Measurements from ENCODE around the gene FOXP2.

GRCh38 chr7:112701345-112701736, 88.9 kb downstream of the TMEM168 start:
- PRO-cap, result no peak
- RAMPAGE, long total RNA, 3 experiments, result no peak in any of the 3 experiments

- PRO-cap, result no peak
- RAMPAGE, long total RNA, 3 experiments, result no peak in any of the 3 experiments
Observed at GRCh38 chr7:112917011-112917210, 22.8 kb downstream of the BMT2 start.

GRCh38 chr7:114048354-114048704, 129.5 kb upstream of the PPP1R3A start:
- PRO-cap, result no peak
- RAMPAGE, long total RNA, 3 experiments, result no peak in any of the 3 experiments

GRCh38 chr7:114084150-114084985, 165.6 kb upstream of the PPP1R3A start:
- PRO-cap, result unidirectional peak, plus-strand start at chr7:114084924
- RAMPAGE, long total RNA, 3 experiments, result no peak in any of the 3 experiments

DNA sequence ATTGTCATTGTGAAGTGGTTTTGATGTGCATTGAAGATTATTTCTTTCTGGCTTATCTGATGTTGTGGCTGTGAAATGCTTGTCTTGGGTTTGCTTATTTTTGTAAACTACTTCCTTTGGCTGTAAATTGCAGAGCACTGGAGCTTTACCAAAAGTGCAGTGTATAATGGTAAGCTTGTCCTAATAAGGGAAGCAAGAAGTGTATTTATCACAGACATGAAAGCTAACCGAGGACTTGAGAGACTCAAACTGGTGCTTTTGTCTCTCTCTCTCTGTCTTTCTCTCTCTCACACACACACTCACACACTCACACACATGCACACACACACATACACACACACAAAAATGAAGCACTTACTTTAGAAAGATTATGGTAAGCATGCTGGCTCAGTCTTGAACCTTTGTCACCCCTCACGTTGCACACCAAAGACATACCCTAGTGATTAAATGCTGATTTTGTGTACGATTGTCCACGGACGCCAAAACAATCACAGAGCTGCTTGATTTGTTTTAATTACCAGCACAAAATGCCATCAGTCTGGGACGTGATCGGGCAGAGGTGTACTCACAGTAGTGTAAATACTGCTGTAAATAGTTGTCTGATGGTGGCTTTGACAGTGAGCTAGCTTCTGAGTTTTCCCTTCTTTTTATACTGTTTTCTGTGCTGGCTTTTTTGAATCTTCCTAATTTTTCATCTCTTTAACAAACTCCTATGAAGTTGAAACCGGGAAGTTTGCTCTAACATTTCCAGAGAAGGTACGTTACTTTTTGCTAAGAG, at the start of gene FOXP2:
Gene FOXP2, plus strand, starts transcription at position 211 of the 778 bp plus-strand sequence.
- PRO-cap, result no peak
- RAMPAGE, long total RNA, 3 experiments, result no peak in any of the 3 experiments

- PRO-cap, result no peak
- RAMPAGE, long total RNA, 3 experiments, result no peak in any of the 3 experiments
Observed at GRCh38 chr7:114916426-114917032, 5.4 kb upstream of the MDFIC start.

GRCh38 chr7:114923125-114923871, 1.4 kb downstream of the MDFIC start:
- PRO-cap, result bidirectional peak, plus-strand start at chr7:114923427, minus-strand start at chr7:114923273
- RAMPAGE, long total RNA, 3 experiments, result no peak in any of the 3 experiments

- PRO-cap, result no peak
- RAMPAGE, long total RNA, 3 experiments, result no peak in any of the 3 experiments
Observed at GRCh38 chr7:114931832-114932092, 9.9 kb downstream of the MDFIC start.

DNA sequence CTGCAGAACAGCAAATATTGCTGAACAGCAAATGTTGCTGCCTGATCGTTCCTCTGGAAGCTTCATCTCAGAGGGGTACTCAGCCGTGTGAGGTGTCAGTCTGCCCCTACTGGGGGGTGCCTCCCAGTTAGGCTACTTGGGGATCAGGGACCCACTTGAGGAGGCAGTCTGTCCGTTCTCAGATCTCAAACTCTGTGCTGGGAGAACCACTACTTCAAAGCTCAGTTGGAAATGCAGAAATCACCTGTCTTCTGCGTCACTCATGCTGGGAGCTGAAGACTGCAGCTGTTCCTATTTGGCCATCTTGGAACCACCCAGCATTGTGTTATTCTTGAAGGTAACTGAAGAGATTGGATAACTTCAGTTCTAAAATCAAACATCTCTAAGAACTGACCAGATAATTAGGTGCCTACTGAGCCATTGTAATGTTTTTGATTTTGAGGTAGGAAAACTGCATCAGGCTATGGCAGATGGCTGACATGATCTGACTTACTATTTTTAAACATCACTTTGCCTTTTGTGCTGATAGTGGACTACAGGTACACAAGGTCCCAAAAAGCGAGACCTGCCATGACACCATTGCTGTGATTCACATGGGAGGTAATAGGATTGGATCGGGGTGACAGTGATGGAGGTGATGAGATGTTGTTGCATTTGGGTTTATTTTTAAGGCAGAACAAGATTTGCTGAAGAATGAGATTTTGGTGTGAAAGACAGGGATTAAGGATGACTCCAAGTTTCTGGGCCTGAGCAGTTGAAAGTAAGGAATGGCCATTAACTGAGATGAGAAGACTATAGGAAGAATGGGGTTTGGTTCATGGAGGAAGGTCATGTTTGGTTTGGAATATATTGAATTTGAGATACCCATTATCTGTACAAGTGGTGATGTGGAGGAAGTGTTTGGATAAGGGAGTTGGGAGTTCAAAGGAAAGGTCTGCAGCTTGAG, 74.0 kb downstream of the MDFIC start:
- PRO-cap, result no peak
- RAMPAGE, long total RNA, 3 experiments, result no peak in any of the 3 experiments

GRCh38 chr7:115110488-115111137, 188.7 kb downstream of the MDFIC start:
- PRO-cap, result no peak
- RAMPAGE, long total RNA, 3 experiments, result no peak in any of the 3 experiments

- PRO-cap, result no peak
- RAMPAGE, long total RNA, 3 experiments, result no peak in any of the 3 experiments
Observed at GRCh38 chr7:115477412-115477815, 553.1 kb downstream of the TFEC start.

DNA sequence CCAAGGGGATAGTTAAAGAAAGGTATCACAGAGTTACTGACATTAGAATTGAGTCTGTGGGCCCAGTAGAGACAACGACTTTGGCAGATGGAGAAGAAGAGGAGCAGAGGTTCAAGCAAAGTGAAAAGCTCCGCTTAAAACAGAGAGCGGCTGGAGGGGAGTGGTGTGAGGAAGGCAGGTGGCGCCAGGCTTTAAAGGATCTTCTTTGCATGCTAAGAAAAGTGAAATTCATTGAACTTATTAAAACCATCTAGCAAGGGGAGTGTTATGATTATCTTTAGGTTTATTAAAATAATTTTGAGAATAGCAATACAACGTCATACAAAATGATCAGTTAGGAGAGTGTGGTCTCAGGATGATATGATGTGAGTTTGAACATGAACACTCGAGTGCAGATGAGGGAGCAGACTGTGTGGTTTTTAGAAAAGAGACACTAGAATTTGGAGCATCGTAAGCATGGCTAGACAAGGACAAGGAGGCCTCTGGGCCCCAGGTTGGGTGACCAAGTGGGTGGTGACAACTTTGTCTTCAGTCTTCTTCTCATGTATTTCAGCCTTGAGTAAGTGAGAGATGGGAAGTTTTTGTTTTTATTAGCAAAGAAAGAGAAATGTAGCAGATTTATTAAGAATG, 16.1 kb downstream of the TES start:
- PRO-cap, result no peak
- RAMPAGE, long total RNA, 3 experiments, result no peak in any of the 3 experiments

GRCh38 chr7:116525804-116526971, 1.4 kb downstream of the CAV1 start:
- PRO-cap, result bidirectional peak, plus-strand start at chr7:116526322, minus-strand start at chr7:116526174
- RAMPAGE, long total RNA, 3 experiments, result start-site peak on the plus strand in 3 of 3 experiments, at chr7:116526277-116526683 at its widest, 28 to 361 reads per replicate

DNA sequence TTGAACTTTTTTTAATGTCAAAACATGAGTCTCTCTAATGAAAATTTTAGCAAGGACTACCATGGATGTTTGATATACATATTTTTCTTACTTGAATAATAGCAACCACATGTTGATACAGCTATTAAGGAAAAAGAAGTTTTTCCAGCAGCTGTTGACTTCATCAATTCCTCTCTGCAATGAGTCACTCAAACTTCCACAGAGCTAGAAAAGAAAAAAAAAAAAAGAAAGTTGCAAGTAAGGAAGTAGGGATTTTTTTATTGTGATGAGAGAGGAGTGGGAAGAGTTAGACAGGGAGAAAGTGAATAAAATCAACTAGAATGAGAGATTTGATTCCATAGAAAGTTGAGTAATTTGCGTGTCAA, 46.2 kb downstream of the CAV1 start:
- PRO-cap, result no peak
- RAMPAGE, long total RNA, 3 experiments, result no peak in any of the 3 experiments

DNA sequence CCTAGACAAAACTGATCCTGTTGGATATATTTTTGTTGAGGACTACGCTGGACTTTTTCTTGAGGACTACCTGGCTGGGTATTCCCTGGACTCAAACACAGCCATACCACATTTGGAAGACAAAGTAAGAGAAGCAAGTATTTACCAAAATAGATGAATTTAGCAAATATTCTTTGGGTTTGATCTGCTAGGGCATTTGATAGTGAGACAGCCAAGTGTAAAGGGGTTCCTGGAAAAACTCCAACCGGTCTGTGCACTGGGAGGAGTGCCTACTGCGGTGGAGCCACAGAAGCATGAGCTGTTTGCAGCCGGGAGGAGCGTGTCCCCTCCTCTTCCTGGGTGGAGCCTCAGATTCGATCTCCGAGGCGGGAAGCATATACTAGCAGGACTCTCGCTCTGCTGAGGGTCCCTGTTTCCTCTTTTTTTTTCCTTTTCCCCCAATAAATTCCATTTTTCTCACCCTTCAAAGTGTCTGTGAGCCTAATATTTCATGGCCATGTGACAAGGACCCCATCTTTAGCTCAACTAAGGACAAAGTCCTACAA, 45.2 kb upstream of the MET start:
- PRO-cap, result no peak
- RAMPAGE, long total RNA, 3 experiments, result no peak in any of the 3 experiments

DNA sequence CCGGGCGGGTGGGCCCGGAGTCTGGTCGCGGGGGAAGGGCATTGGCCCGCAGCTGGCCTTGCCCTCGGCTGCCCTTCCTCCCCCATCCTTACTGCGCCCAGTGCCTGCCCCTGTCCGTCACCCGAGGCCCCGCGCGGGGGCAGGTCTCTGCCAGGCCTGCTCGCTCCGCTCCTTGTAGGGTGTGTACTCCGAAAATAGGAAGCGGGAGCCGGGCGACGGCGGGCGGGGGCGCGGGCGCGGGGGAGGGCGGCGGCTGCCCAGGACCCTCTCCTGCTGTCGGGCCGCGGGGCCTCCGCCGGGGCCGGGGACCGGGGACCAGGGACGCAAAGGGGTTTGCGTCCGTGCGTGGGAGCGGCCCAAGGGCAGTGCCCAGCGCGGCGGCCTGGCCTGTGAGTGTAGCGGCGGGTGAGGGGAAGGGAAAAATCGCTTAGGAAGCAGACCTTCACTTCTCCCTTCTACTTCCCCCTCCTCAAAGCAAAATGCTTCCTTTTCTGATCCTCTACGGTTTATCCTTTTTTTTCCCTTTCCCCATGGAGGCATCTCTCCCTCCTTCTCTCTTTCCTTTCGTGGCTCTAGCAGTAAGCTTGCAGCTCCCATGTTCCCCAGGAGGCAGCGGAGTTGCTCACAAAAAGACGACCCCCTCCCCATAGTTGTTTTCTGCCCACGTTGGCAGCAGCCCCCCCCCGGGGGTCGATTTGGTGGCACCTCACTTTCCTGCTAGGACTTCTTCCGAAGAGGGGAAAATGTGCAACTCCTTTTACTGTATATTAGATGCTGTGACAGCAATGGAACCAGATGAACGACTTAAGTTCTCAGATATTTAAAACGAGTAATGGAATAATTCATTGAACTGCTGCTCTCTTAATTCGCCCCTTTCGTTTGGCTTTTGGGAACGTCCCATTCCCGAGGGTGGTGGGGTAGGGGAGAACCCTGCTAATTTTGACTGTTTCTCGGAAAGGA, 592 bp downstream of the CAPZA2 start:
- PRO-cap, result bidirectional peak, plus-strand start at position 233 of the sequence, minus-strand start at position 149 of the sequence
- RAMPAGE, long total RNA, 3 experiments, result no peak in any of the 3 experiments

GRCh38 chr7:116872203-116872540, 9.8 kb downstream of the CAPZA2 start:
- PRO-cap, result no peak
- RAMPAGE, long total RNA, 3 experiments, result no peak in any of the 3 experiments

DNA sequence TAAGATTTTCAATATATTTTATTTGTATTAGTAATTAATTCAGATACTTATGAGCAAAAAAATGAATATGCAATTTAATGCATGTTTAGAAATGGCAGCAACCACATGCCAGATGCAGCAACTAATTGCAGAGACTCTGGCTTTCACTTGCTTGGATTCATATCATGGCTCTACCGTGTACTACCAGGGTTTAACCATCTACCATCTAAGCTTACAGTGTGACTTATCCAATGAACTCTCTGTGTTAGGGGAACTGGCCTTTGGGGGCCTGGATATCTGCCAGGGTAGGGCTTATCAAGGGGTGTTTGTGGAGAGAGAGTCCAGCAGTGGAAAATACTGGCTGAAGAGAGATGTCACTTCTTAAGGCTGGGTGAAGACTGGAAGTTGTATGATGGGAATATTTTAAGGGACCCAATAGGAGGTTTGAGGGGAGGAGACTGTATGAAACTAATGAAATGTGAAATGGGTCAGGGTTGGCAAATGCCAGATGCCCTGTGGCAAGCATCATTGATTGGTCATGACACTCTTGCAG, 73.3 kb downstream of the ST7 start:
- PRO-cap, result no peak
- RAMPAGE, long total RNA, 3 experiments, result no peak in any of the 3 experiments

DNA sequence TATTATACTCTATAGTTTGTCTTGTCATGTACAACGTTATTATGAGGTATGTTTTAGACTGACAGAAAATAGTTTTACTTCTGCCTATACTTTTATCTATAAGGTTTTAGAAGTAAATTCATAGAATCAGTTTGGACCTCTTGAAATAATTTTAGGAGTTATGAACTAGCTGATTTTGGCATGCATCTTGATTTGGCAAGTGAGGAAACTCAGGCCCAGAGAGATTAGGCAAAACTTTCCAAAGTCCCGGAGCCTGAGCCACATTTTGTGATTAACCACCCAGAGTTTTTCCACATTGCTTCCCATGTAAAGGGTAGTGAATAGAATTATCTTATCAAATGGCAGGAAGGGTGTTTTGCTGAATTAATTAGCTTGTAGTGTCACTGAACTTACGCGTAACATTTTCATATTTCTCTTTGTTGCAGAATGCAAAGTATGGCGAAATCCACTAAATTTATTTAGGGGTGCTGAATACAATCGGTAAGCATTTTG, 176.1 kb downstream of the ST7 start:
- PRO-cap, result no peak
- RAMPAGE, long total RNA, 3 experiments, result no peak in any of the 3 experiments

DNA sequence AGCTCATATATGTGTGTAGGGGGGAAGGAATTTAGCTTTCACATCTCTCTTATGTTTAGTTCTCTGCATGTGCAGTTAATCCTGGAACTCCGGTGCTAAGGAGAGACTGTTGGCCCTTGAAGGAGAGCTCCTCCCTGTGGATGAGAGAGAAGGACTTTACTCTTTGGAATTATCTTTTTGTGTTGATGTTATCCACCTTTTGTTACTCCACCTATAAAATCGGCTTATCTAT, 1.2 kb downstream of the CFTR start:
- PRO-cap, result no peak
- RAMPAGE, long total RNA, 3 experiments, result no peak in any of the 3 experiments